Epithelial cell of esophagus (primary cell): ENCODE measurements around the gene PLA2R1.

DNA sequence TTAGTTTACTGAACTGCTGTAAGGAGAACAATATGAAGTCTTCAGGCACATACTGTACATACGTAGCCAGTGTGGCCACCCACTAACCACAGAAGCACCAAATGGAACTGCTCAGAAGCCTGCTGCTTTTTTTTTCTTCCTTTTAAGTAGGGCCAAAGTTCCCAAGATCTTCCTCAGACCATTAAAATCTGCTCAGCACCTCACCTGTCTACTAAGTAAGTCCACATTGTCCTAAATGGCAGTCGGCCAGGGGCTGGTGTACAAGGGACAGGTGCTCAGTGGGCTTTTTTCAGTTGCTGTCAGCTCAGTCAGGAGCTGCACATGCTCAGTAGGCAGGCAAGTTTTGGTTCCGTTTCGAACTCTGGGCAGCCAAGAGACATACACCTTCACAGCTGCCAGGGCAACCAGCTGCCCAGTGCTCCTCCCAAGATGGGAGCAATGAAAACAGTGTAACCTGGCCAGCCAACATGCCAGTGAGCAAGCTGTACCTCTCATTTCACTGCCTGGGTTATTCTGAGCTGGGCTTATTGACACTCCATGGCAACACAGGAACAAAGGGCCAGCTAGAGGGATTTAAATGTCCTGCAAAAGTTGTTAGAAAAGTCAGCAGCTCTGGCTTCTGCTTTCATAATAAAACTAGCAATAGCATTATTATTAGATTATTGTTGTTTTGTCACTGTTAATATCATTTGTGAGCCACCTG lies 86.1 kb downstream of the ACVR1 start:
- RRBS = no CpG with 5 or more reads among the region's 4 CpGs

GRCh38 chr2:157859338-157860281 lies 16.5 kb downstream of the ACVR1 start:
- RRBS = no CpG with 5 or more reads among the region's 9 CpGs

DNA sequence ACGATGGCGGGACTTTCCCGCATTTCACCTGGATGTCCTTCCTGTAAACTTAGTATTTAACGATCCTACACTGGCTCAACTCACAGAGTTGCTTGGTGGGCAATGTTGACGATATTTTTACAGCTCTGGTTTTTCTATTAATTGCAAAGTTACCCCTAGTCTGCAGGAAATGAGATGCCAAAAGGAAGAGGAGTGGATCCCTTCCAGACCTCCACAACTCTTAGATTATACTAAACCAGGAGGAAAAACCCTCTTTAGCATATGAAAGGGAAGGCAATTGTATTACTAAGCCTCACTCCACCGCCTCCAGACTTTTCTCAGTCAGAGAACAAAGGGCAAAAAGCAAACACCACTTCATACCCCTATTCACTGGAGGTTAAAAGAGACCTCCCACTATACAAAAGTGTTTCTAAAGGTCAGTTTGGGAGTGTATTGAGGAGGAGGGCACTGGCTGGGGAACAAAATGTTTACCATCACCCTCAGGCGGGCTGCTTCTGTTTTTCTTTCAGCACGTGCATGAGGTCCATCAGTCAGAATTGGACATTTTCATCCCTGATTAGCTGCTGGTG lies 56.6 kb upstream of the ACVR1 start:
- RRBS = no CpG with 5 or more reads among the region's 8 CpGs

DNA sequence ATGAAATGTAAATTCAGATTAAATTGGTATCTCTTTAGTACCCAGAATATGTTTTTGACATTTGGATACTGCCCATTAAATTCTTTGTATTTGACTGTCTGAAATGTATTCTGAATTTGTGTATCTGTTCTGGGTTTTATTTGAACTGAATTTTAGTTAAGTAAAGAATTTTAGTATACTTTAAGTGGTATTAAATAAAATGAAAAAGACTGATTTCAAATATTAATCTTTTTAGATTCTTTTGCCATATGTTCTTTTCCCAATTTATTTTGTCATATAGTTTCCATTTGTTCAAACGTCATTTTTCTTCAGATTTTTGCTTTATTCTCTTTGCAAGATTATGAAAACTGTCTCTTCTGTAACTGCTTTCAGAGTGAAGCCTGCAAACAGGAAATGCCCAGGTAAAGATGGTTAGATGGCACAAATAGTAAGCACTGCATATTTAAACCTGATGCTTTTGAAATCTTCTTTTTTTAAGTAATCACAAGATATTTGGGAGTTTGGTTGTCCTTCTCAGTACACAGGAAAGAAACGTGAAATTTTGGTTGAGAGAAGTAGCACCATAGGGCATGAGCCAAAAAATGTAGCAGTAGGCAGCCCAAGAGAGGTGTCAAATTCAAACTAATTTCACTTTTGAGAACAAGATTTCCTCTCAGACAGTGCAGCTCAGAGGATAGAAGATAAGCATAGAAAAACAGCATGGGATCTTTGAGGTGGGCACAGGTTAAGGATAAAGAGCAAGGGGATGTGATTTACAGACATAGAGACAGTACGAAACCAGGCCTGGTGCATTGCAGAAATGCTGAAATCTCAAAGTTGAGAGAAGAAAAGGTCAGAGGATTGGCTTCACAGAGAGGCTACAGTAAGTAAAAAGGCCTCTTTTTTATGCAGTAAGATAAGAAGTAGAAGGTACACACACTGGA lies 89.5 kb downstream of the PKP4 start:
- RRBS = no CpG with 5 or more reads among the region's 3 CpGs

DNA sequence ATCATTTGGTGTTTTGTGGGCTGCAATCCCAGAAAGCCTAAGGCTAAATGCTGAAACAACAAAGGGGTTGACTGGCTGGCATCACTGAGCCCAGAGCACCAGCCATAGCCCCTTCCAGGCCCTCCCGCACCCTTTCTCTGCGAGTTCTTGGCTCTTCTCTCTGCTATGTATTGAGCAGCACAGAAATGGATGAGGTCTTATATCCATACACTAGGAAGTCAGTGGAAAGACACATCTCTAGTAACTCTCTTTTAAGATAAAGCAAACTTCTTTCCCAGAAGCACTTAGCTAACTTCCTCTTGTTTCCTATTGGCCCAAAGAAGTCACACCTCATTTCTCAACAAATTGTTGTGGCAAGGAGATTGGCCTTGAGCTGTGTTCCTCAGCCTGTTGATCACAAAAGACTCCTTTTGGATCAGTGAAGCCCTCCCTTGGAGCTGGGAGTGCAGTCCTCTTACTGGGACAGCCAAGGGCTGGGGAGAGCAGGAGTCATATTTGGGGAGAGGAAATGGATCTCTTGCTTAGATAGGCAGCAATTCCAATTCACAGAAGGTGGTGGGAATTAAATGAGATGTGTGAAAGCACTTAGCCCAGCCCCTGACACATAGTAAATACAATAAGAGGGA lies 51.3 kb upstream of the DAPL1 start:
- RRBS = no CpG with 5 or more reads among the region's 2 CpGs

- RRBS = no CpG with 5 or more reads among the region's 8 CpGs
These were observed 158.6 kb downstream of the TANC1 start for GRCh38 chr2:159126863-159127617.

DNA sequence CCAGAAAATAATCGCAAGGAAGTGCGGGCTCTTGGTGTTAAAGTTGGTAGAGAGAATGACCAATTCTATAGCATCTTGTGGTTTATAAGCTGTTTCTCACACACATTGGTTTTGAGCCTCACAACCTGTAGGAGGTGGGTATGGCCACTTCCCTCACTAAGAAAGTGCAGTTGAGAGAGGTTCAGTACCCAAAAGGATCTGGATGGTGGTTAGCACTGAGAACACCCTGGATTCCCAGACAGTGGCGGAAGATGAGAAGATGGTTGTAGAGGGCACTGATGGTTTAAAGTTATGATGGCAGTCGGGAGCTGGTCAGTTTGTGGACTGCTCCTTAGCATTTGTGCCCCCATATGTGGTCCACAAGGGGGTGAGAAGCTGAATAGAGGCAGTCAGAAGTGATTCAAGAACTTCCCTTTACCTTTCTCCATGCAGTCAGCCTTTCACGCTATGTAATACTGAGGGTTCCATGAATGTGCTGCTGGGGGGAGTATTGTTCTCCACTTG lies 141.1 kb downstream of the WDSUB1 start:
- RRBS = no CpG with 5 or more reads among the region's 5 CpGs

DNA sequence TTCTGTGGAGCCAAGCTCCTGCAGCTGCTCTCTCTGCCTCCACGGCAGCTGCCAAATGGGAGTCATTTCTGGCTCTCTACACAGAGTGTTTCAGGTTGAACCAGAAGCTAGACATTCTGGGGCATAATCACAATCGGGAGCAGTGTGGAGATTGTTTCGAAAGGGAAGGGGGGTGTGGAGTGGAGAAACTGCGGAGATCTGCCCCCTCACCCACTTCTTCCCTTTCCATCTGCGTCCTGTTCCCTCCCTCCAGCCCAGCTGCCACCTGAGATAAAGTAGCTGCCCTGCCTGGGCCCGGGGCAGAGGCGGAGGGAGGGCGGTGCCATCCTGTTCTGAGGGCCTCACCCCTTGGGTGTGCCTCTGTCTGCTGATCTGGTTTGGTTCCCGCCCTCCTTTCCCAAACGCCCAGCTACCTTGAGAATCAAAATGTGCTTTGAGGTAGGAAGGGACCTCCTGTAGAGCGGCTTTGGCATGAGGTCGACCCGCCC lies 139.3 kb downstream of the WDSUB1 start:
- RRBS = no CpG with 5 or more reads among the region's 13 CpGs

GRCh38 chr2:159202535-159203143 lies 83.9 kb downstream of the WDSUB1 start:
- RRBS = no CpG with 5 or more reads among the region's 5 CpGs

- RRBS = no CpG with 5 or more reads among the region's 41 CpGs
These were observed 673 bp downstream of the MARCHF7 start for GRCh38 chr2:159712807-159713551.

- RRBS = no CpG with 5 or more reads among the region's 1 CpG
These were observed 39.4 kb upstream of the LY75 start for GRCh38 chr2:159943972-159944406.

GRCh38 chr2:160041930-160042286 lies 20.5 kb downstream of the PLA2R1 start:
- RRBS = no CpG with 5 or more reads among the region's 7 CpGs

DNA sequence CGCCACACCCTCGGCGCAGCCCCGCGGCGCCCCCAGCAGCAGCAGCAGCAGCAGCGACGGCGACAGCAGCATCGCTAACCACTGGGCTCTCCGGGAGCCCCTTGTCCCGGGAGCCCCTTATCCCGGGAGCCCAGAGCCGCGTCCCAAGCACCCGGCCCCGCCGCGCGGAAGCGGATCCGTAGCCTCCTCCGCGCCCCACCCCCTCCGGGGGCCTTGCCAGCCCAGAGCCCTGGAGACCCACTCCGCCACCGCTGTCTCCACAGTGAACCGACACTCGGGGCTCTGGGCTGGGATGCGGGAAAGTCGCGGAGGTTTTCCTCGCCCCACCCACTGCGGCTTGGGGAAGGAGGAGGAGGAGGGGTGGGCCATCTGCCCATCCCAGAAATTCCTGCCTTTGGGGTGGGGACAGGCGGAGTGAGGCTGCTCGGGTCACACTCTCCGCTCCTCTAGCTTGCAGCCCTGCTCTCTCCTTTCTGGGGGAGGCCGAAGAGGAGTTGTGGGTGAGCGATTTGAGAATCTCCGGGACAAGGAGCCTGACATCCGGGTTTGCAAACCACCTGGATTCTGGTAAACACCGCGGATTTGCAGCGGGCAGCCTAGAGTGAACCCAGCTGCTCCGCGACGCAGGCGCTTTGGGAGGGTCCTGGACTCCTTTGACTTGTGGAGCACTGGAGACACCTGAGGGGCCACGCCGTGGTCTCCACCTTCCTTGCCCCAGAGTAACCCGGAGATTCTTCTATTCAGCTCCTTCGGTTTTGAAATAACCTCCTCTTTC lies at the start of gene PLA2R1:
Gene PLA2R1 (minus strand): TSS at position 284 of the 775 bp plus-strand sequence.
- RRBS = 3% methylated on average over 9 of the region's 52 CpGs

GRCh38 chr2:160155030-160155314 lies 45.1 kb downstream of the ITGB6 start:
- RRBS = no CpG with 5 or more reads among the region's 2 CpGs

GRCh38 chr2:160270037-160271120 lies 70.3 kb upstream of the ITGB6 start:
- RRBS = 3% methylated on average over 9 of the region's 52 CpGs

- RRBS = 3% methylated on average over 6 of the region's 28 CpGs
These were observed 86.9 kb downstream of the RBMS1 start for GRCh38 chr2:160406574-160407290.

GRCh38 chr2:160423345-160423959 lies 70.2 kb downstream of the RBMS1 start:
- RRBS = no CpG with 5 or more reads among the region's 8 CpGs

DNA sequence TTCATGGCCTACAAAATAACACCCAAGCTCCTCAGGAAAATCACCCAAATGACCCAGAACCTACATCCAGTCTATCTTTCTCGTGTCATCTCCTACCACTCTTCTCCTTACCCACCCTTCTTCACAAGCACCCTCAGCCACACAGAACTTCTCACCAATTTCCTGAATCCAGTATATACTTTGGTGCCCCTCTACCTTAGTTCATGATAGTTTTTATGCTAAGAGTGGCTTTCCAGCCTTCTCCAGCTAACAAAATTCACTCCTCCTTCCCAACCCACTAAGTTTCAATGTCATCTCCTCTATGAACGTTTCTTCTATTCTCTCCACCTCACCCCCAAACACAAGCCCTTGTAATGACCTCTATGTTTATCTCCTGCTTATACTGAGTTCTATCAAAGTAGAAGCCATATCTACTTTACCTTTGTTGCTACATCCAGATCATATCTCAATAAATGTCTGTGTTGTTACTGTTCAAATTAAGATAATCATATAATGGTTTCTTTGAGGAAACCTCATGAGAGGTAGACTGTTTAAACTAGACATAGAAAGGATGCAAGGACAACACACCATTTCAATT lies 39.8 kb downstream of the RBMS1 start:
- RRBS = no CpG with 5 or more reads among the region's 2 CpGs

DNA sequence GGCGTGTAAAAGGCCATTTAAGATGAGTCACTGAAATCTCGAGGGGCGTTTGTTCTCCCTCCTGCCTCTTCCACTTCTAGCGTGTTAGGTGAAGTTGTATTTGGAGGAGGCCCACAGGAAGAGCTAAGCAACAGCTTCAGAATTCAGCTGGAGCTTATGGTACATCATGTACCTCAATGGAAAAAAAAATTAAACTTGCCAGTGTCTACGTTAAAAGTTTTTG lies 23.5 kb upstream of the RBMS1 start:
- RRBS = no CpG with 5 or more reads among the region's 5 CpGs